Lower leg skin (tissue), 2 donors: ENCODE results near the genes TAGAP and FNDC1.

GRCh38 chr6:158666644-158667529, 17.0 kb downstream of the SYTL3 start:
- PRO-cap: no peak
- RAMPAGE, long total RNA, 2 experiments: no peak in any of the 2 experiments

DNA sequence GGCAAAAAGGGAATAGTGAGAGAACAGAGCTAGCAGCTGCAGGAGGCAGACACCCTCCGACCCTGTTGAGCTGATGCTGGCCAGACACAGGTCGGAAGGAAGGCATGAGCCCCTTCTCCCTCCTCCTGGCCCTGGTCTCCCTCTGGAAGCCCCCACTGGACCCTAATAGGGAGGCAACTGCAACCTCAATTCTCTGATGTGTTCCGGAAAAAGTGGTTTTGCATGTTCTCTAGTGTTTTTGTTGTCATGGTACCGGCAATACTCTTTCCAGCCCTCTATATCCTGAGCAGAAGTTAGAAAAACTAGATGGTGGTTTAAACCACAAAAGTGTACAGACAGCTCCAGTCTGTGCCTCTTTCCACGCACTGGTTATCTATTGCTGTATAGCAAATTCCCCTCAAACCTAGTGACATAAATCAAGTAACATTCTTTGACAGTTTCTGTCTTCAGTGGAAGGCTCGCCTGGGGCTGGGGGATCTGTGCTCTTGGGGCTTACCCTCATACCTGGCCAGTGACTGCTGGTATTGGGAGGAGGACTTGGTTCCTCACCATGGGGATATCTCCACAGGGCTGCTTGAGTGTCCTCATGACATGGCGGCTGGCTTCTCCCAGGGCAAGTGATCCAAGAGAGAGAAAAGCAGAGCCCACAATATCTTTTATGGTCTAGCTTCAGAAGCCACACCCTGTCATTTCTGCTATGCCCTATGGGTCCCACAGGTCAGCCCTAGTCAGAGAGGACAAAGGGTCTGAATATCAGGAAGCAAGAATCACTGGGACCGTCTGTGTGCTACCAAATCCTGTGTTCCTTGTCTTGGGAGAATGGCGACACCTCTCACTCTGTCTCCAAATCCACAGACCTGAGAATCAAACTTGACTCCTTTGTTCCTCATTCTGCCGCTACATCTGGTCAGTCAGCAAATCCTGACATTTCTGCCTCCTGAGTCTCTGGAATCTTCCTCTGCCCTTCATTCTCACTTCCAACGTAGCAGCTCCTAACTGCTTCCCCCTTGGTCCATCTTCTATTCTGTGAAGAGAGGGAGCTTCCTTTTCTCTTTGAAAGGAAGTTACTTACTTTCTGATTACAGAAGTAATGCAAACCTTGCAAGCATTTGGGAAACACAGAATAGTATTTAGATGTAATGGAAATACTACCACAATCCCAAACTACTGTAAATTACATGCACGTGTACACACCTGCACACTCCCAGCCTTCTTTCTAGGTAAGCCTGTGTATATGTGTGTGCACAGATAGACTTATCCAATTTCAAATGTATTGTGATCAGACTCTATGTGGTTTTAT, 37.3 kb downstream of the SYTL3 start:
- PRO-cap: no peak
- RAMPAGE, long total RNA, 2 experiments: no peak in any of the 2 experiments

GRCh38 chr6:158706346-158706786, 56.5 kb downstream of the SYTL3 start:
- PRO-cap: no peak
- RAMPAGE, long total RNA, 2 experiments: no peak in any of the 2 experiments

GRCh38 chr6:158720273-158721157, 70.7 kb downstream of the SYTL3 start:
- PRO-cap: no peak
- RAMPAGE, long total RNA, 2 experiments: no peak in any of the 2 experiments

DNA sequence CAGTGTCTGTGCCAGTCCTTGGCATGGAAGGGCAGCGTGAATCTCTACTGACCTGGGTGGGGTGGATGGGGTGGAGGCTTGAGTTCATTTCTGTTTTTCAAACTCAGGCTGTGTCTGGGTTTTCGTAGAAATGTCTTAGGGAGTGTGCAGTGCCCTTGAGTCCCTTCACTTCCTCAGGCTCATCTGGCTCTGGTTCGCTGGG, 59.0 kb downstream of the EZR start:
- PRO-cap: no peak
- RAMPAGE, long total RNA, 2 experiments: no peak in any of the 2 experiments

DNA sequence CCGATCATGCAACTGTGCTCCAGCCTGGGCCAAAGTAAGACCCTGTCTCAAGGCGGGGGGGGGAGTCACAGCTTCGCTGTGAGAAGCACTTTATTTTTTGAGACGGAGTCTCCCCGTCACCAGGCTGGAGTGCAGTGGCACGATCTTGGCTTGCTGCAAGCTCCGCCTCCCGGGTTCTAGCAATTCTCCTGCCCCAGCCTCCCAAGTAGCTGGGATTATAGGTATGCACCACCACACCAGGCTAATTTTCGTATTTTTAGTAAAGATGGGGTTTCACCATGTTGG, 54.1 kb downstream of the EZR start:
- PRO-cap: no peak
- RAMPAGE, long total RNA, 2 experiments: no peak in any of the 2 experiments

DNA sequence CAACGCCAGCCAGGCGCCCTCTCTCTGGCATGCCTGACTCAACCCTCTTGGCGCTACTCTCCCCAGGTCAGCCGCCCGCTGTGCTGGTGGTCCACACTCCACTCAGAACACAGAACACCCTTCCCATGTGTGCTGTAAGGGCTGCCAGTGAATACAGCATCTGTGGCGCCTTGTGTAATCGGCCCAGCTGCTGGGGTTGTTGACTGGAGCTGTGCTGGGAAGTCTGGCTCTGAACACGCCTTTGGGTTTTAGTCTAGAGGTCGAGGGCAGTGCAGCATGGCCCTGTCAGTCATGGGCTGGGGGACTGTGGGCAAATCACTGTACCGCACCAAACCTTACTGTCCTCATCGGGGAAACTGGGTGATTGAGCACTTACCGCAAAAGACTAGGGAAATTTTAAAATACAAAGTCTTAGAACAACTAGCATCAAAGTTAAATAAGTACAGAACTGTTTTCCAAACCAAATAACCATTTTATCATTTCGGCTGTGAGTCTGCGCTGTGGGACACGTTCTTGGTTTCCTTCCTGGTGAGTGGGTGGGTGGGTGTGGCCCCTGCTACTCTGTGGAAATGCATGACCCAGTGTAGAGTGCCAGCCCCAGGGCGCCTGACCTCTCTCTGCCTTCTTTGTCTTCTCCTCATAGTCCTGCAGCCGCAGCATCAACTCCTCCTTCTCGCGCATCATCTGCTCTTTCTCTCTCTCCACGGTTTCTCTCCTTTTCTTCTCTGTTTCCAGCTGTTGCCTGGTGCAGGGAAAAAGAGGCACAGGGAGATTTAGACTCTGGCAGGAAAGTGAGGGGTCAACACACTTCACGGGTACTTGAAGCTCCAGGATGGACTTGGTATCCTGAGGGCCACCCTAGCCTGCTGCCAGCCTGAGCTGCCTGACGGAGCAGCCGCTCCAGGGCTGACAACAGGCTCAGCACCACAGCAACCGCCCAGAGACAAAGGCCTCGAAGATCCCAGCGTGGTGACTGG, 48.7 kb downstream of the EZR start:
- PRO-cap: no peak
- RAMPAGE, long total RNA, 2 experiments: no peak in any of the 2 experiments

DNA sequence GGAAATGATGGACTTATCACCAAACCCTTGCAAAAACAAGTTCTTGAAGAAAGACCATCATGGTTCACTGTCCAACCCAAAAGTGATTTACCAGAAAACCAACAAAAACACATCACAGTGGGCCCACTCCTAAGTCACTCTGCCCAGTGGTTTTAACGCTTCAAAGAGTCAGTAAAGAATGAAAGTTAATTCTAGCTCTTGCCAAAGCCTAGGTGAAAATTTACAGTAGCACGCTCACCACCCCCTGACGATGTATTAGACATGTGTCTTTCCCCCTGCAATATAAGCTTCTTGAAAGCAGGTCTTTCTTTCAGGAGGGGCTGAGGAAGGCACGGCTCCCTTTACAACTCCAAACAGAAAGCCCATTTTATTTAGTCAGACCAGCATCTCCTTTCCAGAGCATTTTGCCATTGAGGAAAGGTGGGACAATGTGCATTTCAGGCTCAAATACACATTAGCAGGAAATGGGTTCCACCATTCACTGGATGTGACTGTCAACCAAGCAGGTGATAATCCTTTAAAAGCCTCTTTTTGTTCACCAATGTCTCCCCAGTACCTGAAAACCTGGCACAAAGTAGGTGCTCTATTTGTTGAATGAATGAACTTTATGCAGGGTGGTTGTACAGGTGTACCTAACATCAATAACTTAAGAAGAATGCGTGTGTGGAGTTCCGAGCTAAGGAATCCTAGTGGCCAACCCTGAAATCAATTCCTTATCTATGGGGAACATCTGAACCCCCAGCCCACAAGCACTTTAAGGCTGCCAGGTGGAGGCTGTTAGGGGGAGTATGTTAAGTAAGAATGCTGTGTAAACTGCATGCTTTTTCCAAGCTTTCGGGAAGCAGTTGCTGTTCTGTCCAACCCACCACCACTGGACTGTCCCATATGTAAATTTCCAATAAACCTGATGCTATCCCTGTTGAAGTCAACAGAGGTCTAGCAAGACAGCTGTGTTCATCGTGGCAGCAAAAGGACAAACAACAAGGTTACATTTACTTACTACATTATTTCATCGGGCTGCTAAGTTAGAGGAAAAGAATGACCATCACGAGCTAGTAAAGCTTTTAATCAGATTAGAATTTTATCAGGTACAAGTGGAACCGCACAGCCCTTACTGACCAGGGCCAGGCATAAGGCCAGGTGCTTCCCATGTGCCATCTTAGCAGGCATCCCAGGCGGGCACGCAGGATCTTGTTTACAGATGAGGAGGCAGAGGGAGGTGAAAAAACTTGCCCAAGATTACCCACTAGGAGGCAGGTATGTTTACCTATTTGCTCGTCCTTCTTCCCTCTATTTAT, 11.2 kb downstream of the EZR start:
- PRO-cap: no peak
- RAMPAGE, long total RNA, 2 experiments: no peak in any of the 2 experiments

GRCh38 chr6:158849773-158850487, 30.8 kb upstream of the EZR start:
- PRO-cap: bidirectional peak, plus-strand start at chr6:158850125, minus-strand start at chr6:158850038
- RAMPAGE, long total RNA, 2 experiments: no peak in any of the 2 experiments

GRCh38 chr6:158854243-158855177, 35.3 kb upstream of the EZR start:
- PRO-cap: no peak
- RAMPAGE, long total RNA, 2 experiments: no peak in any of the 2 experiments

- PRO-cap: no peak
- RAMPAGE, long total RNA, 2 experiments: no peak in any of the 2 experiments
Observed at GRCh38 chr6:158977291-158978087, 22.5 kb downstream of the RSPH3 start.

DNA sequence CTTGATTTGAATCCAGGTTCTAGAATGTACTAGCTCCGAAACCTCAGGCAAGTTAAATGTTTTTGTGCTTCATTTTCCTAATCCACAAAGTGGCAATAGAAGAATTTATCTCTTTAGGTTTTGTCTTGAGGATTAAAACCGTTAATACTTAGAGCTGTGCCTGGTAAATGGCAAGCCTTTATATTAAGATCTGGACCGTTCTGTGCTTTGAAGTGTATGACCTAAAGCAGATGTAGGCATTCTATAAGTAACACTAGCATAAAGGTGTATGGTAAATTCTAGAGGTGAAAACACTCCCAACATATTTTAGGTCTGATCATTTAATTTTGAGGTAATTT, 596 bp upstream of the RSPH3 start:
- PRO-cap: no peak
- RAMPAGE, long total RNA, 2 experiments: no peak in any of the 2 experiments

- PRO-cap: no peak
- RAMPAGE, long total RNA, 2 experiments: no peak in any of the 2 experiments
Observed at GRCh38 chr6:159040504-159041175, 4.2 kb downstream of the TAGAP start.

DNA sequence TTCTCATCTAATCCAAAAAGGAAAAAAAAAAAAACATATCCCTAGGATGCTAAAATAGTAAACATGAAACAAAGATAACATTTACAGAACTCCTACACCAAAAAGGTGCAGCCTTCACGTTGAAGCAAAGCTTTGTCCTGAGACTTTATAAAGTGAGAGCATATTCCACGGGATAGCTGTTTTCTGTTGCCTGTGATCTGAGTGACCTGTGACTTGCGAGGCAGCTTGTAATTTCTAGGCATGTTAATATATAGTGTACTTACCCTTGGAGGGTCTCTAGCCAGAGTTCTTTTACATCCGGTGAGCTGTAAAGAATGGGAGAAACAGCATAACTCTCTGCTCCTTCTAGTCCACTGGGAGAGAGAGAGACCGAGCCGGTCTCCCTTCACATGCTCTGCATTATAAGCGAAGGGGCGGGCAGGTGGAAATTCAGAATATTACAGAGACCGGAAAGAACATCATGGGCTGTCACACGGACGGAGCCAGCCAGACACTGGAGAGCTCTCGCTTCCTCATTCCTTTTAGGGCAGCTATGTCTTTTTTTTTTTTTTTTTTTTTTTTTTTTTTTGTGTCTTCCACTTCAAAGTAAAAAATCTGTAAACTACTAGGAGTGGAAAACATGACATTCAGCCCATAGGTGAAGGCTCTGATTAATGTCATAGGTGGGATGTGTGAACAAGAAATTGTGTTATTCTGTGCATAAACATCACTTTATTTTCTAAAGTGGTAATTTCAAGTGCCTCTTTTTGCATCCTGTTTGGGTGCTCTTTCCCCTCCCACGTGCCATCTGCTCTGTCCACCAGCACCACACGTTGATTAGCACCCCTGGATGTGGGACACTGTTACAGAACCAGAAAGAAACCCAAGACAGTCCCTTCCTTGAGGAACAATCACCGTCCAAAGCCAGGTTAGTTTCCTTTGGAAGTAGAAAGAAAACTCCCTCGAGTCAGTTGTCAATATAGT, at the start of gene TAGAP:
Gene TAGAP, minus strand, starts transcription at position 376 of the 963 bp plus-strand sequence.
- PRO-cap: unidirectional peak, minus-strand start at position 401 of the sequence; unidirectional peak, minus-strand start at position 495 of the sequence
- RAMPAGE, long total RNA, 2 experiments: start-site peak on the minus strand in 1 of 2 experiments, centred at position 407 of the sequence, 7 reads per replicate

DNA sequence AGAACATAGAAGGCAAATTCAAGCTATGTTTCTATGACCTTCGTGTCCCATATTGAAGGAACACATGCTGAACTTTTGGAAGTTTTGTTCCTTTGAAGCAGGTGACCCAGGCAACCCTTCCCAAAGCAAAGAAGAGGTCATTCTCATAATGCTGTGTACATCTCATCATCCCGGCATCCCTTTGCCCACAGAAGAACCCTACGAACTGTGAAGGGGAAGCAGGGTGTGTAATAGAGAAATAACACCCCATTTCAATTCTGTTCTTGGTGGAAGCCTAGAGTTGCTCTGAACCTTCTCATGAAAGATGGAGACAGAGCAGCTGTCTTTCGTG, 19.0 kb upstream of the TAGAP start:
- PRO-cap: no peak
- RAMPAGE, long total RNA, 2 experiments: no peak in any of the 2 experiments

DNA sequence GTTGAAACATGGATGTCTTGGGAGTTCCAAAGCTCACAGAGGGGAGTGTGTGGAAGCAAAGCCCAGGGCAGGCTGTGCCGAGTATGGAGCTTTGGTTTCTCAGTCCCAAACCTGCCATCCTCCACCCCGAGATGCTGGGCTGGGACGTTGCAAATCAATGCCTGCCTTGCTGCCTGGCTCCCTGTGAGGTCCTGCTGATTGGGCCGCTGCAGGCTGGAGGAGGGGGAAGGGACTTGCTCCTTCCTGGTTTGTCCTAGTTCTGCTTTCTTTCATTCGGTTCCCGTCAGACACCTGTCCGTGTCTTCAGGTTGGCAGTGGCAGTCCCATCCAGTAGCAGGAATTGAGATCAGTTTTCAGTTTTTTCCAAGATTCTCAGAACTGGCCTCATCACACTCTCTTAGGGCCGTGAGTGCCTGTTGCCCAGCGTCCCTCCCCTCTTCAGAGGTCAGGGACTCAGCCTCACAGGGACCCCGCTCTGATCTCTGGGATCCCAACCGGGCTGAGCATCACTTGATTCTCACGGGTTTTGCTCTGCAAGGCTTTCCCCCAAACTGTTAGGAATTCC, 24.1 kb upstream of the TAGAP start:
- PRO-cap: no peak
- RAMPAGE, long total RNA, 2 experiments: no peak in any of the 2 experiments

DNA sequence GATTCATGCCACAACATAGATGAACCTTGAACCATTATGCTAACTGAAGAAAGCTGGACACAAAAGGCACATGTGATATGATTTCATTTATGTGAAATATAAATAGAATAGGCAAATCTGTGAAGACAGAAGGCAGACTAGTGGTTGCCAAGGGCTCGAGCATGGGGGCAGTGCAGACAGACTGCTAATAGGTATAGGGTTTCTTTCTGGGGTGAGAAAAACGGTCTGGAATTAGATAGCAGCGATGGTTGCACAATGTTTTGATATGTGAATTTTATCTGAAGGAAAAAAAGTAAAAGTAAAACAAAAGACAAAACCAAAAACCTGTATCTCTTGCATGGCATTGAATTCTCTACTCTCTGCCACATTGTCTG, 54.6 kb upstream of the FNDC1 start:
- PRO-cap: no peak
- RAMPAGE, long total RNA, 2 experiments: no peak in any of the 2 experiments

- PRO-cap: unidirectional peak, plus-strand start at chr6:159169400
- RAMPAGE, long total RNA, 2 experiments: no peak in any of the 2 experiments
Observed at GRCh38 chr6:159168336-159169565, at the start of gene FNDC1. Gene FNDC1 (plus strand): TSS chr6:159169400.

DNA sequence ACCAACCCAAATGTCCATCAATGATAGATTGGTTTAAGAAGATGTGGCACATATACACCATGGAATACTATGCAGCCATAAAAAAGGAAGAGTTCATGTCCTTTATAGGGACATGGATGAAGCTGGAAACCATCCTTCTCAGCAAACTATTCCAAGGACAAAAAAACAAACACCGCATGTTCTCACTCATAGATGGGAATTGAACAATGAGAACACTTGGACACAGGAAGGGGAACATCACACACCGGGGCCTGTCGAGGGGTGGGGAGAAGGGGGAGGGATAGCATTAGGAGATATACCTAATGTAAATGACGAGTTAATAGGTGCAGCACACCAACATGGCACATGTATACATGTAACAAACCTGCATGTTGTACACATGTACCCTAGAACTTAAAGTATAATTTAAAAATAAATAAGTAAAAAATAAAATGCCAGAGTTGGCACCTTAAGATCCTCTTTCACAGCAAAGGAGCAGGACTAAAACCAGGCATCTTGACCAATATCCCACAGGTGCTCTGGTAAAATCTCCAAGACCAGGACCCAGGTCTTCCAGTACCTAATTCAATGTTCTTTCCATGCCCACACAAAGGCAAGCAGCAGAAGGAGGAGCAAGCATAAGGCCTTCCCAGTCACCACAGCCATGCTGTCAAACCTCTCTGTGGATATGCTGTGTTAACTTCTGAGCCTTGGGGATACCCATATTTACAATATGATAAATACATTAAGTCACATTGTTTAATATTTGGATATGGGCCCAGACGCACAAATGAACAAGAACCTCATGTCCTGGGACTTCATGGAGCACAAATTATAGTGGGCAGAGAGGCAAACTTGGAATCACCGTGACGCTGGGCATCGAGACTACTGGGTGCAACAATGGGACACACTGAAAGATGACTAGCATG, 16.4 kb downstream of the SOD2 start:
- PRO-cap: no peak
- RAMPAGE, long total RNA, 2 experiments: no peak in any of the 2 experiments

GRCh38 chr6:159712694-159713477, 14.4 kb upstream of the WTAP start:
- PRO-cap: no peak
- RAMPAGE, long total RNA, 2 experiments: no peak in any of the 2 experiments